ENCODE results near the genes RNF7, ATR and PLOD2.

DNA sequence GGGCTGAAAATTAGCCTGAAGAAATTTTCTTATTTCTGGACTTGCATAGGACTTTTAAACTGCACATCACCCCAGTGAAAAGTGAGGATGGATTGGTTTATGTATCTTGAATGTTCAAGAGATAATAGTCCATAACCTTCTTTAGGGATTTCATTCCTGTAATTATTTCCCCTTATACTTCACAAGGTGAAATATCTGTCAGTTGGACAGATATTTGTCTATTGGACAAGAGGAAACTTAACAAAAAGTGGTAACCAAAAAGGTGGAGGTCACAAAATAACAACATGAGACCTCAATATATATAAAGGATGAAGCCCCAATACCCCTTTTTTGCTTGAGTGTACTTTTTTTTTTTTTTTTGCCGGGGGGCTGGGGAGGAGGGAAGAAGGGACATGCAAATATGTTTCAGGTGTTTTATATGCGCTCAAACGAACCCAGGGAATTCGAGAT lies 2.8 kb downstream of the RASA2 start:
- PRO-cap = no peak

GRCh38 chr3:141737922-141738151 lies 261 bp upstream of the RNF7 start:
- PRO-cap = bidirectional peak, plus-strand start at chr3:141738298, minus-strand start at chr3:141738091

DNA sequence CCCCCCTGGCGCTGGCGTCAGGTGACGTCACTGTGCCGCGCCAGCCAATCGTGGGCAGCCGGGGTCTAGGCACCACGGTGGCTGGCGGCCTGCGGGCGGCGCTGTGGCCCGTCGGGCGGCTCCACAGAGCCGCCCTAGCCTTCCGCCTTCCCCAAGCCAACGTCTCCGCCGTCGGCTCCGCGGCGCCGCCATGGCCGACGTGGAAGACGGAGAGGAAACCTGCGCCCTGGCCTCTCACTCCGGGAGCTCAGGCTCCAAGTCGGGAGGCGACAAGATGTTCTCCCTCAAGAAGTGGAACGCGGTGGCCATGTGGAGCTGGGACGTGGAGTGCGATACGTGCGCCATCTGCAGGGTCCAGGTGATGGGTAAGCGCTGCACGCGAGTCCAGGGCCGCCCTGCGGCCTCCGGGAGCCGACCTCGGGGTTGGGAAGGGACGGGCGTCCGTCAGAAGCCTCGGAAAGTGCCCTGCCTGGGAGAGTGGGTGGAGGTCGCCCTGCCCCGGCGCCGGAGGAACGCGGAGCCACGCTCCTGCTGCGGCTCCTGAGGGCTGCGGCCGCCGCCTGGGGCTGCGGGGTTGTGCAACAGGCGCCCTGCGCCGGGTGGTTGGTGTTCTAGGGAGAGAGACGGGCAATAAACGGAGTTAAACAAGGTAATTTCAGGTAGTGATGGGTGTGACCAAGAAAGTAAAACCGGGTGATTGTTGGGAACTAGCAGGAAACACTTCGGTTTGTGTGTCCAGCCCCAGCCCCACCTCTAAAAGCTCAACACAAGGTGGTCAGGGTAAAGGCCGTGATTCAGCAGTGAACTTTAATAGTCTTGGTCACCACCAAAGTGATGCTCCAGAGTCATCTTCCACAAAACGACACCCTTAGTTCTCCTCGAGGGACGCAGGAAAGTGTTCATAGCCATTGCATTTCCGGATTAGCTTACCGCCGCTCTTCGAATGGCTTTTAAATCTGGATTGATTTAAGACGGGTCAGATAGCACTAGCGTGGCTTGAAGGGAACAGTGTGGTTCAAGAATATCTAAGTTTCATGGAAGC lies at the start of gene RNF7:
Gene RNF7, plus strand, starts transcription at position 147 of the 1,042 bp plus-strand sequence.
- PRO-cap = bidirectional peak, plus-strand start at position 147 of the sequence, minus-strand start outside the sequence; bidirectional peak, plus-strand start at position 908 of the sequence, minus-strand start at position 632 of the sequence

DNA sequence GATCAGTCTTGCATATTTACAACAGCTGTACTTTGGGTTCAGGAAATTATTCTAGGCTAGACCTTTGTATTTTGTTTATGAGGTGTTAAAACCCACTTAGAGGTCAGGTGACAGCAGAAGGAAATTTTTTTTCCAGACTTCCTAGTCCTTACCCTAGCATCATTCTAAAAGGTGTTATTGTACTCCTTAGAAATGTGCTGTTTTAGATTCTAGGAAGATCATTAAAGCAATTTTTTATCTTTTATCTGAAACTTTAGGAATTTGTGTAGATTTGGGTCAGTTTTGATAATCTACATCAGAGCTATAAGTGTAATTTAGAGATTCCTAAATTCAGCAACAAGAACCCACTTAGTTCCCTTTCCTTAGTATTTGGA lies 2.4 kb downstream of the RNF7 start:
- PRO-cap = bidirectional peak, plus-strand start at position 122 of the sequence, minus-strand start outside the sequence

GRCh38 chr3:141762564-141763025 lies 613 bp upstream of the GRK7 start:
- PRO-cap = unidirectional peak, minus-strand start at chr3:141762921

GRCh38 chr3:141796479-141797084 lies 33.4 kb downstream of the GRK7 start:
- PRO-cap = no peak

- PRO-cap = no peak
Measured at GRCh38 chr3:141877012-141877792, 759 bp downstream of the ATP1B3 start.

DNA sequence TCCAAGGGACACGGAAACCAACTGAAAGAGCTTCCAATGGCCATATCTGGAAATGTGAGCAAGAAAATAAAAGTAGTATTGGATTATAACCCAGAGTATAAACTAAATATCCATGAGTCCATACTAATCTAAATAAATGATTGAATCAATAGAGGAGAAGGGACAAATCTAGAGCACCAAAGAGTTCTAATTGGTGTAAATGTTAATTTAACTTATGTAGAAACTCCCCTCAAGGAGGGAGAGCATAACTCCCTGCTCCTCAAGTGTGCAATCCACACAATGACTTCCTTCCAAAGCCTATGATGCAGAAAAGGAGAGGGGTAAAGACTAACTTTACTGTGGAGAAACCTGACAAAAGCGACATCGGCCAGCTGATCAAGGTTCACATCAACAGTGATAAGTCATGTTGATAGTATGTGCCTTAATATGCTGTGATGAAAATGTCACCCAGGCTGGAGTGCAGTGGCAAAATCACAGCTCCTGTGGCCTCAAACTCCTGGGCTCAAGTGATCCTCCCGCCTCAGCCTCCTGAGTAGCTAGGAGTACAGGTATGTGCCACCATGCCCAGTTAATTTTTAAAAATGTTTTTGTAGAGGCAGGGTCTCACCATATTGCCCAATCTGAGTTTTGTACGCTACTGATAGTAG lies 76.6 kb downstream of the TFDP2 start:
- PRO-cap = unidirectional peak, minus-strand start at position 286 of the sequence

DNA sequence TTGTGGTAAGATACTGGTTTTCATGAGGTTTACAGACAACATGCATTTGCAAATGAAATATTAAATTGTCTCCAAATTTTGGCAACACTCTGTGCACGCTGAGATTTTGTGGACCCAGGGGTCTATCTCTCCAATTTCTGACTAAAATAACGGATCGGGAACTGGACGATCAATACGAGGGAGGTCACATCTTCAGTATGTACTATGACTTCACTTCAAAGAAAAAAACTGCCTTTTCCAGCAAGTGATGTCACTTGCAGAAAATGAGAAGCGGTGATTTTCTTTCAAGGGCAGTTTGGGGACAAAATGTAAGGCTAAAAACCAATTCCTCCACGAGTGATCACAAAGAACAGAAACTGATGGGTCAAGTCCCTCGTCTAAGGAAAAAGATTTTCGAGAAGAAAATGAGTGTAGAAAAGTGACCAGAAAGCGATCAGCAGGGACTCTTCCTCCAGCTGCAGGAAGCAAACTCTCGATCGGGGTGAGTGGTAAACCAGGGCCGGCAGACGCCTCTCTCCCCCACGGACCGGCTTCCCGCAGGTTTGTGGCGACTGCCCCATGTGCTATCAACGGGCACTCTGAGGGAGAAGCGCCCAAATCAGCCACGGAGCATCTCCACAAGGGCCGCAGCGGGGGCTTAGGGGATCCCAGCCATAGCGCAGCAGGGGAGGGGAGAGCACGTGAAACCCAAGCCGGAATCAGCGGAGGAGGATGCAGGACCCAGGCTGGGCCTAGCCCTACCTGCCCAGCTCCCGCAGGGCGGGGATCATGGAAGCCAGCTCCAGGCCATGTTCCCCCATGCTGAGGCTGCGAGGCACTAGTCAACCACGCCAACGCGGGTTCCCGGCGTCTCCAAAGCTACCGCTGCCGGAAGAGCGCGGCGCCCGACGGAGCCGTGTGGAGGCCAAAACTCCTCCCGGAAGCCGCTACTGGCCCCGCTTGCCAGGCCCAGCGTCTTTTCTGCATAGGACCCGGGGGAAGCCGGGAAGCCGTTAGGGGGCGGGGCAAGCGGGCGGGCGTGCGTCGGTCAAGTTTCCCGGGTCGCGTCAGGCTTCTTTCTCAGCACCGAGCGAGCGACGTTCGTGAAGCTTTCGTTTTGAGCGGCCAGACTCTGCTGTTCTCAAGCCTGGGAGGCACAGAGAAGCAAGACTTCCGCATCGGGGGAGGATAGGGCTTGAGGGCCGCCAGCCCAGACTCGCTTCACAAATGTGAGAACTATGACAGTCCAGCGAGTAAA lies at the start of gene ATR:
Gene ATR, minus strand, starts transcription at position 829 of the 1,237 bp plus-strand sequence.
- PRO-cap = bidirectional peak, plus-strand start at position 1,107 of the sequence, minus-strand start at position 962 of the sequence

GRCh38 chr3:142602663-142603329 lies 6.6 kb downstream of the PLS1 start:
- PRO-cap = bidirectional peak, plus-strand start at chr3:142602805, minus-strand start at chr3:142602749; bidirectional peak, plus-strand start at chr3:142603186, minus-strand start at chr3:142602992

- PRO-cap = unidirectional peak, plus-strand start at chr3:142623459
Measured at GRCh38 chr3:142623348-142623733, 27.1 kb downstream of the PLS1 start.

GRCh38 chr3:142724765-142725234 lies 966 bp downstream of the TRPC1 start:
- PRO-cap = unidirectional peak, minus-strand start at chr3:142725049

DNA sequence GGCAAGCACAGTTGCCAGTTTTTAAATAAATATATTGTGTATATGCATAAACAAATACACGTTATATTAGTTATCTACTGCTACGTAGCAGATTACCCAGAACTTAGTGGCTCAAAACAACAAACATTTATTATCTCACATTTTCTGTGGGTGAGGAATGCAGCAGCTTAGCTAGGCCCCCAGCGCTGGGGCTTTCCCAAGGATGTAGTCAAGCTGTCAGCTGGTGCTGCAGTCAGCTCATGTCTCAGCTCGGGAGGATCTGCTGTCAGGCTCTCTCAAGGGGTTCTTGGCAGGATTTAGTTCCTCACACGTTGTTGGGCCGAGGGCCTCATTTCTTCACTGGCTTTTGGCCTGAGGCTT lies 13.8 kb upstream of the U2SURP start:
- PRO-cap = no peak

DNA sequence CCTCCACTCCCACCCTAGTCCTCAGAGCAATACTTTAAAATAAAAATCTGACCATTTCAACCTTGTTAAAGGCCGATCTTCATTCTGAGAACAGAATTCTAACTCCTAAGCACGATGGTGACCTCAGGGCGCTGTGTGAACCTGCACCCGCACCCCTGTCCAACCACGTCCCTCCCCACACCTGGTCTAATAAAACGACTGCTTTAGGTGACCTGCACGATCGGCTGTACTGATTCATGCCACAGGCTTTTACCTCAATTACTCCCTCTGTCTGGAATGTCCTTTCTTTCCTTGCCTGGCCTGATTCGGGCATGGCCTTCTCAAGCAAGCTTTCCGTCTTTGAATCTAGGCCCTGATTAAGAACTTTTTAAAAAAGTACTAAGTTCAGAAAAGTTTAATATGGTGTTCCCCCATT lies 897 bp upstream of the U2SURP start:
- PRO-cap = no peak

DNA sequence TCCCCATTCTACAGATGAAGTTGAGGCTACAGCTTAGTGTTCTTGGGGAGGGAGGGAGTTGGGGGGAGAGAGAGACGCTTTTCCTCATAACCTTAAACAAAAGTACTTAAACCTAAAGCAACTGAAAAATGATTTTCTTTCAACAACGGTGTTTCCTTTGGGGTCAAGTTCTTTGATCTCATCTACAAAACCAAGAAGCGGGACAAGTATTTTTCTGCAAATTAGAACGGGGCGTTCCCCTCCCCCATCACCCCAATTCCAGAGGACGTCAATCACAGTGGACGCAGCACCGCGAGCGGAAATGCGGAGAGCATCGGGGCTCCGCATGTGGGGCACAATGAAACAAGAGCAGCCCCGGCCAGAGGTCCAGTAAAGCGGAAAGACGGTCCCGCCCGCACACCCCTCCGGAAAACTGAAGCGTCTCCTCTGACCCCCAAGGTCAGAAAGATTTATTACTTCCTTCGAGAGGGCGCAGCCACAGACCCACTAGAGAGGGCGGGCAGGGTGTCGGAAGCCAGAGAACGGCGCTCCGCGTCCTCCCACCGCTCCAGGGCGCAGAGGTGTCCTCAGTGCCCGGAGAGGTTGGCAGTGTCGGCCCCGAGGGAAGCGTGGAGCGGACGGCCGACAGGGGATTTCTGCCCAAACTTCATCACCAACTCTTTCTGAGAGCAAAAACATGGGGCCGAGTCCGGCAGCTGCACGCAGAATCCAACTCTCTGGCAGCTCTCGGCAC lies 627 bp upstream of the CHST2 start:
- PRO-cap = unidirectional peak, plus-strand start at position 369 of the sequence; unidirectional peak, plus-strand start at position 502 of the sequence

DNA sequence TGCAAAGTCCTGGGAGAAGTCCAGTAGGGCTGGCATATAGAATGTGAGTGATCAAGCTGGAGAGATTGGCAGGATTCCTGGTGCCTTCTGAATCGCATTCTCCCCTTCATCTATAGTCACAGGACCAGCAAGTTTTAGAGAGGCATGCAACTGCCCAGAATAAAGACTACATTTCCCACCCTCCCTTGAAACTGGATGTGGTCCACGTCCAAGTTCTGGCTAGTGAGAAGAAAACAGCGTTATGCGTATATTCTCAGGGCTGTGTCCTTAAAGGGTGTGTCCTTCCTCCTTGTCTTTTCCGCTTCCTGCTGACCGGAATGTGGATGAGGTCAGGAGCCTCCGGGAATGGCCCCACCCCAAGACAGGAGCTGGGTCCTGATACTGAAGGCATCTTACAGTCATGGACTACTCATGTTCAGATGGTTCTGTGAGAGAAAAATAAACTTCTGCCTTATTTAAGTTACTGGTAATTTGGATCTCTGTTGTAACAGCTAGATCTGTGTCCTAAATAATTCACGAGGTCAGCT lies 20.2 kb downstream of the CHST2 start:
- PRO-cap = no peak

DNA sequence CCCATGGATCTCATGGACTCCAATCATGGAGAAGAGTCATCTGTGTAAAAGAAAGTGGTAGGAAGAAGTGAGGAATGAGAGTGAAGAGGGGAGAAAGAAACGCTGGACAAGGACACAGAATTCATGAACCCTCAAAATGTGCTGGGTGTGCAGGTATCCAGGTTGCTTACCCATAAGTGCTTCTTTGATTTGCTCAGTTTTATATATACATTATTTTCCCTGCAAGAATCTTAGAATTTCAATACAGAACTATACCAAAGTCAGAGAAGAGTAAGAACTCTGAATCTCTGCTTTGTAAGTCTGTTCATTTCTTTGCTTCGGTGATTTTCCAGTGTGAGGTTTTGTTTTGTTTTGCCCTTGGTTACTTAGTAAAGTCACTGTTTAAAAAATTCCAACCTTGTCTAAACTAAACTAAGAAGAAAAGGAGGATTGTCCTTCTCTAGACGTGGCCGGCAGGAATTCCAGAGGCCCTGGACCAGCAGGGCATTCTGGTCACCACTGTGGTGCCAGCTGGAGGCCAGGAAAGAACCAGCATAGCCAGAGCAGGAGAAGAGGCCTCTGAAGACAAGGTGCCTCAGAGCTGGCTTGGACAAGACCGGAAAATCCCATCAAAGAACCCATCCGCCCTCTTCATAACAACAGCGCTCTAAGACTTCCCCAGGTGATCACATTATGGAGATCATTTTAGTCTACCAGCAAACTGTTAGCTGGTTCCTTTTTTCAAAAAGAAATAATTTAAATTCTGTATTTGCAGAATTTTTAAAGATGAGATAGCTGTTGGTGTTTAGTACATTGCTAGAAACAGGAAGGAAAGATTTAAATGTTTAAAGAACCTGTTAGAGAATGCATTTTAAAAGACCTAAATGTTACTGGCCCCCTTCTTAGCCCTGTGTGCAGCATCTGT lies 8.2 kb downstream of the PLOD2 start:
- PRO-cap = no peak

- PRO-cap = no peak
Measured at GRCh38 chr3:146156129-146157372, 4.4 kb downstream of the PLOD2 start.

- PRO-cap = bidirectional peak, plus-strand start at chr3:146161088, minus-strand start at chr3:146161184; bidirectional peak, plus-strand start at chr3:146161446, minus-strand start at chr3:146161332
Measured at GRCh38 chr3:146160839-146161716, at the start of gene PLOD2. PLOD2 (minus strand) TSS chr3:146161184.

DNA sequence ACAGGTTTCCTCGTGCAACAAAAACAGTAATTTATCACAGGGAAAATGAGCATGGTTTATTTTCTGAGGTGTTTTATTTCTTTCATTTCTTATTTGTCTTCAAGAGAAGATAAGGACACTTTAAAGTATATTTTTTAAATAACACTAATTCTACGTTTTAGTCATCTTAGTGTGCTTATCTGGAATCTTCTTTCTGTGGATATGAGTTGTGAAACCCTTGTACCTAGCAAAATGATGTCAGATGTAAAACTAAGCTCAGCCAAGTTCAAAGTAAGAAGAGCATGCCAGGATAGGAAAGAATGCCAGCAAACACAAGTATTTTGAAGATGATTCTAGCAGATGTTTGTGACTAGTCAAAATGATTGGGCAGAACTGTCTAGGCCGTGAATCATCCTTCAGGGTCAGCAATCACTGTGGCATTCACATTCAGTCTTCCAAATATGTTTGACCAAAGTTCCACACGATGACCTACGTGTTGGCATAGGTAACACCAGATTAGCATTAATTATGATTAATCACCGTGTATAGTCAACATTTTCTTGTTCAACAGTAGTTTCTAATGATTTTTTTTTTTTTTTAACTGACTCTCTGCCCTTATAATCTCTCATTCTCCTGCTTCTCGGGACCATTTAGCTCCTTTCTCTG lies 5.4 kb upstream of the PLOD2 start:
- PRO-cap = no peak

Data from left colon (tissue), 1 donor.